Measurements from ENCODE around the genes ATAD1, RNLS and CH25H.

DNA sequence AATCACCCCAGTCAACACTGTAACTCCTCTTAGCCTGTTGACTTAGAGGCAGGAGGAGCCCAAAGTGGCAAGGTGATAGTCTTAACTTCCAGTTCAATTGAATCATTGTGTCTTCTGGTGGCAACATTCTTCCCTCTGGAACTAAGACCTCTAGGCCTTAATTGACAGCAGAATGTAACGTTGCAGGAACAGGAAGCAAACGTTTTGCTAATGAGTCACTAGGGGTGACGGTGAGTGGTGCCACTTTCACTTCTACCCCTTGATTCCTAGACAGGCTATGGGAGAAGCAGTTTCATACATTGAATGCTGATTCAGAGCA is 24.0 kb upstream of the PAPSS2 start:
- PRO-cap = unidirectional peak, minus-strand start at position 137 of the sequence

DNA sequence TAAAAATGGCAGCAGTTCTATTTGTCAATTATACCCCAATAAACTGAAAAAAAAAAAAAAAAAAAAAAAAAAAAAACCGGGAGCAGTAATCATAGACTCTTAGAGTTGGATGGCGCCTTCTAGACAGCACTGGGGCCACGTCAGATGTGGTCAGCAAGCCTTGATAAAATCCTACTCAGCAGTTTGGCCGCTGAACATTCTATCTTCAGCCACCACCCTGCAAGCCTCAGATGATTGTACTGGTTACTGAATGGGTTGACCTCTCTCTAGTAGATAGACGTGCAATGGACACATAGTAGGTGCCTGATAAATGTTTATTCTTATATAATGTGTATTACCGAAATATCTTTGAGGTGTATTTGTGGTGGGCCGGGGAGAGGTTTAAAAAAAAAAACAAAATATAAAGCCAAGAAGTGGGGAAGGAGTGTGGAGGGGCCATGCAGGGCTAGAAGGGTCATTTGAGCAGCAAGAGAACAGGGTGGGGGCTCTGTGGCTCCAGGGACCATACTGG is 1.1 kb downstream of the PAPSS2 start:
- PRO-cap = bidirectional peak, plus-strand start at position 229 of the sequence, minus-strand start at position 148 of the sequence

GRCh38 chr10:87701530-87702122 is 41.9 kb downstream of the PAPSS2 start:
- PRO-cap = no peak

DNA sequence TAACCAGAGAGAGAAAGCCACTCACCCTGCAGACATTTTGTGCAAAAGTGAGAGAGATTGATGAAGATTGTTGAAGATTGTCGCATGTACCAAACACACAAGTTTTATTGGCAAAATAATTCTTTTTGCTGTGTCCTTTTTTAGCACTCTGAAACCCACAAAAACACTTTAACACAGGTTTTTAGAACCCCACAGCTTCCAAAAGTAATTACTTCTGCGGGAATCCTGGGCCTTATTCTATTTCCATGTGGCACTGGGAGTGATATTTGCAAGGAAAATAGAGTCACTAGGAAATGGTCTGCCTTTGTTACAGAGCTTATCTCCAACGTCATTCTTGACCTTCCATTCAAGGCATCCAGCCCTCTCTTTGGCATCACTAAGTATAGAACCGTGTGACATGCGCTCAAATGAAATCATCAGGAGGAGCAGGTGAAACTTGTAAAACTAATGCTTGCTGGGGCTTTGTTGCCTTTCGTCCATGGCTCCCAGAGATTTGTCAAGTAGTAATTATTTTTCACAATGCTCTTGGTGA is 73.3 kb downstream of the PAPSS2 start:
- PRO-cap = no peak

GRCh38 chr10:87768864-87769063 is 49.3 kb downstream of the ATAD1 start:
- PRO-cap = no peak

DNA sequence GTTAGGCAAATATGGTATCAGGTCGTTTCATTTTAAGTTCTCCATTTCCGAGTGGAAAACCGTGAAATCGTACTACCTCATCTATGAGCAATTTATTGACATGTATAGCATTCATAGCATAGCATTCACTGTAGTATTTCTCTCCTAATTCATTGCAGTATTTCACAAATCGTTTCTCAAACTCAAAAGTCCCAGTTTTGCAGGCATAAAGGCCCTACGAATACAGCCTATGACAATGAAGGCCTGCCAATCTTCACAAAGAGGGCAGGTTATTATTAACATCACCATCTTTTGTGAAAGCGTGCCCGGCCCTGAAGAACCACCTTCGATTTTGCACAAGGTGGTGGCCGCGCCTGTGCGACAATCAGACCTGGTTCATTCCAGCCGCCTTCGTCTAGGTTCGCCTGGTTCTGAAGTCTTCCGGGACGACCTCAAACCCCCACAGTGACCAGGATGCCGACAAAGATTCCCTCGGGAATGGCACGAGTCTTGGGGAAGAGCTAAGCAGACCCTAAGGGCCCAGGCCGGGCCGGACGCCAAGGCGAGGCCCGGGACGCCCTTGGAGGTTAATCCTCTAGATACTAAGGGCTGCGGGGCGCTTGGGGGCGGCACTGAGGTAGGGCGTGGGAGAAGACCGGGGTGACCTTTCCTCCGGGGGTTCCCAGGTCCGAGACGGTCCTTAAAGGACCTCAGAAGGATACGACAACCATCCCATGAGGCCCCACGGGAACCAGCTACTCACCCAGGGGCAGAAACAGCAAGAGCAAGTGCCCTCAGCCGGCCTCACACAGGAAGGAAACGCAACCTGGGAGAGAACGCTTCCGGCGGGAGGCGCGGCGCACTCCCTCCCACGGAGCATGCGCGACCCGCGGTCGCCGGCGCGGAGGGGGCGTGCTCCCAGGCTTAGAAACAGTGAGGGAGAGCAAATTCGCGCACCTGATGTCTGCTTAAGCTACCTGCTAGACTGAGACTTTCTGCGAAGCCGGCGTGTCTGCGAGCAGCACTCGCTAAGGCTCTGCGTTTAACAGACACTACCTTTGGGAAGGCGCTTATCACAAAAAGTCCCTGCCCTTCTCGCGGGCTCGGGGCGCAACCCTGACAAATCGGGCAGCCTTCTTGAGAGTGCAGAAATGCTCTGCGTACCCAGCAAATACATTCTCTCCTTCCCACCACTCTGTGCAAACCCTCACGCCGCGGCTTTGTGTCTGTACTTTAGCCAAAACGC is at the start of gene ATAD1:
Gene ATAD1 (minus strand): TSS at position 802 of the 1,225 bp plus-strand sequence.
- PRO-cap = bidirectional peak, plus-strand start at position 869 of the sequence, minus-strand start at position 789 of the sequence

GRCh38 chr10:87965510-87966300 is 102.3 kb downstream of the PTEN start:
- PRO-cap = no peak

- PRO-cap = no peak
These were observed 204.3 kb downstream of the PTEN start for GRCh38 chr10:88067591-88068307.

DNA sequence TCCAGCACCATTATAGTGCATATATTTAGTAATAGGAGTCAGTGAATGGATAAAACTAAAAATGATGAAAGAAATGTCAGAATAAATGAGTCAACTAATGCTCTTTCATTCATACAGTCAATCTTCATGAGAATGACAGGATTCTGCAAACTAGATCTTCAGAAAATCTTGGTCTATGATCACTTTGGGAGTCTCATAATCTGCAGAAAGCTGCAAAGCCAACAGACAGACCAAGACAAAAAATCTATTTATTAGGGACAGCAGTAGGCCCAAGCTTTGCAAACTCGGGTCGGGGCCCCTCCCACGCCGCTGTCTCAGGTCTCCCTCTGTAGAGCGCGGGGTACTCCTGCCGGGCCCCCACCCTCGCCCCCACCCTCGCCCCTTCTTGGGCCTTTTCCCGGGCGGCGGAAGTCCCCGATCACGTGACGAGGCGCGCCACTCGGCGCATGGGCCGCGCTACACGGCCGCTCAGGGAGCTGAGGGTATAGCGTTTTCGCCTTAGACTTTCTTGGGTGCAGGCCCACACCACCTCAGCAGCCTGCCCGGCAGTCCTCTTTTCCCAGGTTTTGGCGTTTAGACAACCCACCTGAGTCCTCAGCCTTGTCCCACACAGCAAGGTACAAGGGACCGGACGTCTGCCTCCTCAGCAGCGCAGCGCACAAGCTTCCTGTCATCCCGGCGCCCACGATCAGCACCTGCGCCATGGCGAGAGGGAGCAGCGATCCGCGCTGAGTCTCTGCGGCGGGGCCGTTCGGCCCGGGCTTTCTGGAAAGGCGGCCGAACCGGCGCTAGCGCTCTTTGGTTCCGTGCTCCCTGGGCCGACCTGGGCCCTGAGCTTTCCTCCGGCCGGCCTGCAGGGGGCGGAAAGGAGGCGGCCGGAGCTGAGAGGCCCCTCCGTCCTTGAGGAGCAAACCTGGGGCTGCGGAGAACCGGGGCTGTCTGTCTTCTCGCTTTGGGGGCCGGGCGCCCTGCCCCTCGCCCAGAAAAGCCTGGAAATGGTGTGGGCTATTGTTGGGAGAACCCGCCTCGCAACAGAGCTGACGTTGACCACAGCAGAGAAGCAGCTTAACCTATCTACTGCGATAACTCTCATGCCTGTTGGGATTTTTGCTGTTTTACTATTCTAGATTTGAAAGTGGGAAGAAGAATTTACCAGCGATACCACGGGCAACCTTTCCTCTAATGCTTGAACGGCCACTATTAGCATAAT is at the start of gene RNLS:
Gene RNLS (minus strand): TSS at position 832 of the 1,210 bp plus-strand sequence.
- PRO-cap = bidirectional peak, plus-strand start at position 501 of the sequence, minus-strand start at position 413 of the sequence; bidirectional peak, plus-strand start at position 910 of the sequence, minus-strand start at position 738 of the sequence

DNA sequence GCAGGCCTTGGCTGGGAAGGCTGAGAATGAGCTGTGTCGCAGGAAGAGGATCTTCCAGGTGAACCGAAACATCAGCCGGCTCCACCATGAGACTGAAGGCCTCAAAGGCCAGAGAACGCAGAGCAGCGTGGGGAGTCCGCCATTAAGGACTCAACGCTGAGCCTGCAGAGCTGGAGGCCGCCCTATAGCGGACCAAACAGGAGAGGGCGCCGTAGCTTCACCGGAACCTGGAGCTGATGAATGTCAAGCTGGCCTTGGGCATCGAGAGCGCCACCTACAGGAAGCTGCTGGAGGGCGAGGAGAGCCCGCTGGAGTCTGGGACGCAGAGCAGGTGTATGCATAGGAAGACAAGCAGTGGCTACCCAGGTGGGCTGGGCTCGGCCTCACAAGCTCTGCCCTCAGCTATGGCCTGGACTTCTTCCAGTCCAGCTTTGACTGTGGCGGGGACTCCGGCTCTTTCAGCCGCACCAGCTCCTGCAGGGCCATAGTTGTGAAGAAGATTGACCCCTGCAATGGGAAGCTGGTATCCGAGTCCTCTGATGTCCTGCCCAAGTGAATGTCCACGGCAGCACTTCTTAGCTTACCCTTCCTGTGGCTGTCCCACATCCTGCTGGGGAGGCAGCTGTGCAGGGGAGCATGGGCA is 22.4 kb downstream of the LIPK start:
- PRO-cap = no peak

DNA sequence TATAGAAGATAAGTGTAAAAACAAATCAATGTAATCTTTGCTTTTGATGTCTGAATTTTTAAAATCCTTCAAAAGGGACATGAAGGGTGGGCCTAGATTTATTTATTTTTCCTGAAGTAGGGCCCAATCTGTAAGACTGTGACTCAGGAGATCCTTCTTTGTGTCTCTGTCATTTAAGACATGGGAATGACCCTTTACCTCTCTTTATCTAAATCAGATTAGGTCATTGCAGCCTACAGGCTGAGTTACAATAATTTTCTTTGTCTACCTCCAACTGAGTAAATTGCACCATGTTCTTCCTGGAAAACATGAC is 16.1 kb downstream of the STAMBPL1 start:
- PRO-cap = no peak

GRCh38 chr10:88896873-88898030 is 17.2 kb downstream of the STAMBPL1 start:
- PRO-cap = no peak

- PRO-cap = no peak
These were observed 8.6 kb downstream of the ACTA2 start for GRCh38 chr10:88943948-88944495.

- PRO-cap = no peak
These were observed 7.7 kb downstream of the ACTA2 start for GRCh38 chr10:88944845-88945312.

GRCh38 chr10:88980675-88981284 is 9.8 kb upstream of the FAS start:
- PRO-cap = no peak

DNA sequence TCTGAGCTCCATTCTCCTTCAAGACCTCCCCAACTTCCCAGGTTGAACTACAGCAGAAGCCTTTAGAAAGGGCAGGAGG is 427 bp upstream of the FAS start:
- PRO-cap = bidirectional peak, plus-strand start outside the sequence, minus-strand start at position 39 of the sequence

GRCh38 chr10:89206601-89207679 is at the start of gene CH25H:
Gene CH25H (minus strand): TSS chr10:89207317.
- PRO-cap = bidirectional peak, plus-strand start at chr10:89207395, minus-strand start at chr10:89207280

DNA sequence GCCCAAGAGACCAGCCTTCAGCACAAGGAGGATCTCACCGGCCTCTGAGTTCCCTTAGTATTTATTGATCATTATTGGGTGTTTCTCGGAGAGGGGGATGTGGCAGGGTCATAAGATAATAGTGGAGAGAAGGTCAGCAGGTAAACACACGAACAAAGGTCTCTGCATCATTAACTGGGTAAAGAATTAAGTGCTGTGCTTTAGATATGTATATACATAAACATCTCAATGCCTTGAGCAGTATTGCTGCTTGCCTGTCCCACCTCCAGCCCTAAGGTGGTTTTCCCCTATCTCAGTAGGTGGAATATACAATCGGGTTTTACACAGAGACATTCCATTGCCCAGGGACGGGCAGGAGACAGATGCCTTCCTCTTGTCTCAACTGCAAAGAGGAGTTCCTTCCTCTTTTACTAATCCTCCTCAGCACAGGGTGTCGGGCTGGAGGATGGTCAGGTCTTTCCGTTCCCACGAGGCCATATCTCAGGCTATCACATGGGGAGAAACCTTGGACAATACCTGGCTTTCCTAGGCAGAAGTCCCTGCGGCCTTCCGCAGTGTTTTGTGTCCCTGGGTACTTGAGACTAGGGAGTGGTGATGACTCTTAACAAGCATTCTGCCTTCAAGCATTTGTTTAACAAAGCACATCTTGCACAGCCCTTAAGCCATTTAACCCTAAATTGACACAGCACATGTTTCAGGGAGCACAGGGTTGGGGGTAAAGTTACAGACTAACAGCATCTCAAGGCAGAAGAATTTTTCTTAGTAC is 555.9 kb downstream of the HTR7 start:
- PRO-cap = no peak

- PRO-cap = no peak
These were observed 191.6 kb downstream of the HTR7 start for GRCh38 chr10:90666270-90666558.

- PRO-cap = no peak
These were observed 4.0 kb downstream of the ANKRD1 start for GRCh38 chr10:90916671-90917444.